Thyroid gland (tissue), 7 donors: ENCODE measurements around the gene HSBP1L1.

GRCh38 chr18:77165564-77166208 is 33.1 kb upstream of the MBP start:
- PRO-cap, 2 experiments = peak in 1 of 2 experiments; most common plus-strand start chr18:77166003 (in 1)
- RAMPAGE, long total RNA, 5 experiments = no peak in any of the 5 experiments

DNA sequence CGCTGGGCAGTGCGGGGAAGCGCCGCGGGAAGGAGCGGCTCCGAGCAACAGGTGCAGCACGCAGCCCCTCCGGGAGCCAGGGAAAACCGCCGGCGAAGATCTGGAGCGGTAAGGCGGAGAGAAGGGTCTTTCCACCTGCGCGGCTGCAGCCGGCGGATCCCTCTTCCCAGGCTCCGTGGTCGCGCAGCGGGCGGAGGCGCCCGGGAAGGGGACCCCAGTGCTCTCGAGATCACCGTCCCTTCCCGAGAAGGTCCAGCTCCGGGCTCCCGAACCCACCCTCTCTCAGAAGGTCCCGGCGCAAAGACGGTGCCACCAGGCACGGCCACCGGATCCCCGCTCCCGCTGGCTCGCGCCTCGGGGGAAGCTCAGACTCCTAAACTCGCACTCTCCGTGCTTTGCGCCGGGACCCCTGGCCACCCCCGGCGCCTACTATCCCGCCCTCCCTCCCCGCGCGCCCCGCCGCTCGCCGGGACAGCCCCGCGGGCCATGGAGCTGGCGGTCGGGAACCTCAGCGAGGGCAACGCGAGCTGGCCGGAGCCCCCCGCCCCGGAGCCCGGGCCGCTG is 497 bp downstream of the GALR1 start:
- PRO-cap, 2 experiments = no peak in any of the 2 experiments
- RAMPAGE, long total RNA, 5 experiments = no peak in any of the 5 experiments

GRCh38 chr18:78266439-78266781 is 713.2 kb upstream of the SALL3 start:
- PRO-cap, 2 experiments = no peak in any of the 2 experiments
- RAMPAGE, long total RNA, 5 experiments = no peak in any of the 5 experiments

DNA sequence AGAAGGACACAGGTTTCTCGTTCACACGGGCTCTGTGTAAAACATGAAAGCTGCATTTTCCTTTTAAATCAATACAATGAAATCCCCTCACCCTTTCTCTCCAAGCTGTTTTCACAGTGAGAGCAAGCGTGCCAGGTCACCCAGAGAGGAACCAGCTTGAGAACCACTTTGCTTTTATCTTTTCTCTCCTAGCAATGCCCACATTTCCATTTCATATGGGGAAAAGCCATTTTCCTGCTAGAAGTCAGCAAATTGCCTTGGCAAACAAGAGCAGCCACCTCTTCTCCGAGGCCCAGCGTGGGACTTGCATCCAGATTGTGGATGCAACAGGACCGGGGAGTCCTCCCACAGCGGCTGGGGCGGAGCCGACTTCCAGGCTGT is 483.8 kb upstream of the SALL3 start:
- PRO-cap, 2 experiments = no peak in any of the 2 experiments
- RAMPAGE, long total RNA, 5 experiments = no peak in any of the 5 experiments

- PRO-cap, 2 experiments = no peak in any of the 2 experiments
- RAMPAGE, long total RNA, 5 experiments = no peak in any of the 5 experiments
These were observed 20.4 kb downstream of the SALL3 start for GRCh38 chr18:78999975-79000406.

GRCh38 chr18:79326734-79327021 is 69.1 kb upstream of the NFATC1 start:
- PRO-cap, 2 experiments = no peak in any of the 2 experiments
- RAMPAGE, long total RNA, 5 experiments = no peak in any of the 5 experiments

DNA sequence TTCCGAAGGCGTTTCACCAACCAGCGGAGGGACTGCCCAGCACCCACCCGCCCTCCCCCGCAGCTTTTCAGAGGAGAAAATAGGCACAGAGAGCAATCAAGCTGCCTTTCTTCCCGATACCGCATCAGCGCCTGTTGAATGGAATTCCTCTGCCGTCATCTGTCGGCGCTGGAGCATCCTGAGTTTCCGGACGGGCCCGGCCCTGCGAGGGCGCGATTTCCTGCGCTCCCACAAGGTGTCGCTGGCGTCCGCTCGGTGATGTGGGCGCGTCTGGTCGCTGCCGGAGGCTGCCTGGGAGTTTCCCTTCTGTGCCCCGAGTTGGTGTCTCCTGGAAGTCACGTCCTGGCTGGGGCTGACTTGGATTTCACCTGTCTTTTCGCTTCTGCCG is 16.8 kb upstream of the NFATC1 start:
- PRO-cap, 2 experiments = no peak in any of the 2 experiments
- RAMPAGE, long total RNA, 5 experiments = no peak in any of the 5 experiments

- PRO-cap, 2 experiments = peak in 1 of 2 experiments; most common plus-strand start chr18:79406105 (in 1); most common minus-strand start chr18:79405893 (in 1)
- RAMPAGE, long total RNA, 5 experiments = no peak in any of the 5 experiments
These were observed 9.9 kb downstream of the NFATC1 start for GRCh38 chr18:79405525-79406188.

DNA sequence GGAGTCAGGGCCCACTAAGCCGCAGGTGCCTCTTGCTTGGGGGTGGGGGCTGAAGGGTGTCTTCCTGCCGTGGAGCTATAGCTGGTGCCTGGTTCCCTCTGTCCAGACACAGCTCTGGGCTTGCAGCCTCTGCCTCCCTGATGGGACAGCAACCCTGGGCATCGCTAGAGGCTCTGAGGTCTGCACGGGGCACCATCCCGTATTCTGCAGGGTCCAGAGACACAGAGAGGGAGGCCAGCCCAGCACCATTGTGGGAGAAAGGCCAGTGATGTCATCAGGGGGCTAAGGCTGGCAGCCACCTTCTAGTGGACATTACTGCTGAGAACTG is 101.4 kb upstream of the CTDP1 start:
- PRO-cap, 2 experiments = no peak in any of the 2 experiments
- RAMPAGE, long total RNA, 5 experiments = no peak in any of the 5 experiments

DNA sequence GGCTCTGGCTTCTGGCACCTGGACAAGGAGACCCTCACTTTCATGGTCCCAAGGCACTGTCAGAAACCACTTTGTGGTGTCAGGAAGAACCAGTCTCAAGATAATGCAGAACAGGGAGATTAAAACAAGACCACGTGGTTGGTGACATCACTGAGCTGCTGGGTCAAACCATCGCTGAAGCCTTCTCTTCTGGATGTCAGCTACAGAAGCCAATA is 55.1 kb upstream of the CTDP1 start:
- PRO-cap, 2 experiments = no peak in any of the 2 experiments
- RAMPAGE, long total RNA, 5 experiments = no peak in any of the 5 experiments

DNA sequence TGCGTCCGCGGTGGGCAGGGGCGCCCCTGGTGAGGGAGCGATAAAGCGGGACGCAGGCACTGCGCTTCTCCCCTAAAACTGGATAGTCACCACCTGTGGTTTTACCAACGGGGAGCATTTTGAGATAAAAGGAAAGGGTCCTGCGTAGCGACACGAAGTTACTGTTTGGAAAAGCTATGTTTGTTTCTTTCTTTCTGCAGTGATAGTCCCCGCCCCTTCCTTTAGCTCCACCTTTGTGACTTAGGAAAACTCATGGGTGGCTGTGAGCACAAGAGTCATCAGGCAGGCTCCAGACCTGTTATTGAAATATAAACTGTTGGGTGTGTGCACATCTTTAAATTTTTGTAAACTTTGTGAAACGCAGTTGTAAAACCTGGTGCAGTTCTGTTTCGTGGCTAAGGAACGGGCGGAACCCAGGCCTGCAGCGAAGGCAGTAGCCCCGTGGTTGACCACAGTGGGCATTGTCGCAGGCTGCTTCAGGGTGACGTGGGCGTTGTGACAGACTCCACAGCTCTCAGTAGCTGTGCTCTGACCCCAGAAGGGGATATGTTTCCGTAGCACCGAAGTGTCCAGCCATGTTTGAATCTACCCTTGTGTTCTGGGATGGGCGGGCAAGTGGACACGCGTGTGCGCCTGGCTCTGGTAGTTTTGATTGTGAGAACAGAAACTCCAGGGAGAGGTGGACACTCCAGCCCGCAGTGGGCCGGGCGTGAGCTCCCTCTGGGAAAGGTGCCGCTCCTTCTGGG is 905 bp downstream of the CTDP1 start:
- PRO-cap, 2 experiments = peak in 1 of 2 experiments; most common minus-strand start position 167 of the sequence (in 1)
- RAMPAGE, long total RNA, 5 experiments = no peak in any of the 5 experiments

GRCh38 chr18:79695809-79696288 is 16.2 kb downstream of the CTDP1 start:
- PRO-cap, 2 experiments = no peak in any of the 2 experiments
- RAMPAGE, long total RNA, 5 experiments = no peak in any of the 5 experiments

- PRO-cap, 2 experiments = no peak in any of the 2 experiments
- RAMPAGE, long total RNA, 5 experiments = no peak in any of the 5 experiments
These were observed 54.3 kb downstream of the CTDP1 start for GRCh38 chr18:79733752-79734551.

DNA sequence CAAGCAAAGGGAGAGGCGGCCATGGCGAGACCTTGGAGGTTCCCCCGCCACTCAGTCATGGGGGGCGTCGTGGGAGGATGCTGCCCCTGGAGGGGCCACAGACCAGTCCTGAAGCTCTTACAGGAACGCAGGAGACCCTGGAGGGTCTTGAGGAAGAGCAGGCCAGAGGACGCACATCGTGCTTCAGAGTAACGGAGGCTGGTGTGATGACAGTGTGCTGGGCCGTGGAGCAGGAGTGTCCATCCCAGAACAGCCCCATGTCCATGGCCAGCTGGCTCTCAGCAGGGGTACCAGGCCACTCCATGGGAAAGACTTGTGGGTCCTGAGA is 53.0 kb upstream of the KCNG2 start:
- PRO-cap, 2 experiments = no peak in any of the 2 experiments
- RAMPAGE, long total RNA, 5 experiments = no peak in any of the 5 experiments

GRCh38 chr18:79917889-79918474 is 33.5 kb downstream of the SLC66A2 start:
- PRO-cap, 2 experiments = no peak in any of the 2 experiments
- RAMPAGE, long total RNA, 5 experiments = no peak in any of the 5 experiments

DNA sequence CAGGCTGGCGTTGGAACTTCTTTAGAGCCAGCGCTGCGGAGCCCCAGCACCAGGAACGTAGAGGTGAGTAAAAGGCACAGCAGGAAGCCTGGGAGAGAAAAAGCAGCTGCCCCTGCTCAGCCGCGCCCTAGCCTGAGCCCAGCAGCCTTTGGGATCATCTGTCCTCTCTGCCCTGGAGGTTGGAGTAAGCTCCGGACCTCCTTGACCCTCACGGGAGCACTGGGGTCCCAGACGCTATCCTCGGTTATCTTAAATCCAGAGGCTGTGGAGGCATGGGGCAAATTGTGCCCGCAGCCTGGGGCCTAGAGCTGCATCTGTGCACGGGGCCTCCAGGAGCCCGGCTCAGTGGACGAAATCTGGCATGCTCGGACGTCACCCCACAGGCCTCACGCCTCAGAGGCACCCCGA is 1.6 kb upstream of the SLC66A2 start:
- PRO-cap, 2 experiments = no peak in any of the 2 experiments
- RAMPAGE, long total RNA, 5 experiments = no peak in any of the 5 experiments

DNA sequence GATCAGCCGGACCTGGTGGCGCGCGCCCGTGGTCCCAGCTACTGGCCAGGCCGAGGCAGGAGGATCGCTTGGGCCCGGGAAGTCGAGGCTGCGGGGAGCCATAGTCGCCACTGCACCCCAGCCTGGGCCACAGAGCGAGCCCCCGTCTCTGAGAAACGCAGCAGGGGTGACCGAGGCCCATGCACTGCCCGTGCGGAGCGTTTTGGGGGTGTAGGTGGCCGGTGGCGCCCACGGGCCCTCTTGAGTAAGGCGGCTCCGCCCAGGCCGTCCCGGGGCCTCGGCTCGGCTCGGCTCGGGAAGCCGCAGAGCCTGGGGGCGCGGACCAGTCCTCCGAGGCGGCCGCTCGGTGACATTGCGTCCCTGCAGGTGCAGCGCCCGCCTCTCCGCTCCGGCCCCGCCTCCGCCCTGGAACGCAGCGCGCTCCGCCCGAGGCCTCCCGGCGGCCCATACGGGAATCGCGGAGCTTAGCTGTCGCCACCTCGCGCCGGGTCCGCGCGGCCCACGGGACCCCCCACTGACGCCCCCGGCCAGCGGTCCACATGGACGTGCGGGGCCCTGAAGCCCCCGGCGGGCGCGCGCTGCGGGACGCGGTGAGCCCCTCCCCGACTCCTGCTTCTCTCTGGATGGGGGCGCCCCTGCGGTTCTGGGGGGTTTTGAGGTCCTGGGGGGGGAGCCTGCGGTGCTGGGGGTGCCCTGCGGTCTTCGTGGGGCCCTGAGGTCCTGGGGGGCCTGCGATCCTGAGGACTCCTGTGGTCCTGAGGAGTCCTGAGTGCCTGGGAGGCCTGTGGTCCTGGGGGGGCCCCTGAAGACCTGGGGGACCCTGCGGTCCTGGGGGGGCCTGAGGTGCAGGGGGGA is at the start of gene HSBP1L1:
Gene HSBP1L1 (plus strand): TSS at position 447 of the 855 bp plus-strand sequence.
- PRO-cap, 2 experiments = peak in 2 of 2 experiments; most common plus-strand start position 447 of the sequence (in 1); most common minus-strand start position 339 of the sequence (in 1)
- RAMPAGE, long total RNA, 5 experiments = start-site peak on the plus strand in 1 of 5 experiments, centred at position 500 of the sequence, 22 reads per replicate

- PRO-cap, 2 experiments = peak in 2 of 2 experiments; most common plus-strand start chr18:80109776 (in 1); most common minus-strand start chr18:80109706 (in 2)
- RAMPAGE, long total RNA, 5 experiments = no peak in any of the 5 experiments
These were observed 632 bp downstream of the ADNP2 start for GRCh38 chr18:80109537-80110250.

DNA sequence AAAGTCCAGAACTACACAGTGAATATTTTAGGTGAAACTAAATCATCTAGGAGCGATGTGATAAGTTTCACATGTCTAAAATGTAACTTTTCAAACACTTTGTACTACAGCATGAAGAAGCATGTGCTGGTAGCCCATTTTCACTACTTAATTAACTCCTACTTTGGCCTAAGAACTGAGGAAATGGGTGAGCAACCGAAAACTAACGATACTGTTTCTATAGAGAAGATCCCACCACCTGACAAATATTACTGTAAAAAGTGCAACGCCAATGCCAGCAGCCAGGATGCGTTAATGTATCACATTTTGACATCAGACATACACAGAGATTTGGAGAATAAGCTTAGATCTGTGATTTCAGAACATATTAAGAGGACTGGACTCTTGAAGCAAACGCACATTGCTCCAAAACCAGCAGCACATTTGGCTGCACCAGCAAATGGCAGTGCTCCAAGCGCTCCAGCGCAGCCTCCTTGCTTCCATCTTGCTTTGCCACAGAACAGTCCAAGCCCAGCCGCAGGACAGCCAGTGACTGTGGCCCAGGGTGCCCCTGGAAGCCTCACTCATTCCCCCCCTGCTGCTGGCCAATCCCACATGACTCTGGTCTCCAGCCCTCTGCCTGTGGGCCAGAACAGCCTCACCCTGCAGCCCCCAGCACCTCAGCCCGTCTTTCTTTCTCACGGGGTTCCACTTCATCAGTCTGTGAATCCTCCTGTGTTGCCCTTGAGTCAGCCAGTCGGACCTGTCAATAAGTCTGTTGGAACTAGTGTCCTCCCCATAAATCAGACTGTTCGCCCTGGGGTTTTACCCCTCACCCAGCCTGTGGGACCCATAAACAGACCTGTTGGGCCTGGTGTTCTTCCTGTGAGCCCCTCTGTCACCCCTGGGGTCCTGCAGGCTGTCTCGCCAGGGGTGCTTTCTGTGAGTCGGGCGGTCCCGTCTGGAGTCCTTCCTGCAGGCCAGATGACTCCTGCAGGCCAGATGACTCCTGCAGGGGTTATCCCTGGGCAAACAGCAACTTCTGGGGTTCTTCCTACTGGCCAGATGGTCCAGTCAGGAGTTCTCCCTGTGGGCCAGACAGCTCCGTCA is 27.1 kb downstream of the ADNP2 start:
- PRO-cap, 2 experiments = no peak in any of the 2 experiments
- RAMPAGE, long total RNA, 5 experiments = no peak in any of the 5 experiments

- PRO-cap, 2 experiments = no peak in any of the 2 experiments
- RAMPAGE, long total RNA, 5 experiments = no peak in any of the 5 experiments
These were observed 28.5 kb downstream of the ADNP2 start for GRCh38 chr18:80137412-80138064.